Umbilical cord (tissue), 2 donors: ENCODE measurements around the genes TCTN3 and RRP12.

DNA sequence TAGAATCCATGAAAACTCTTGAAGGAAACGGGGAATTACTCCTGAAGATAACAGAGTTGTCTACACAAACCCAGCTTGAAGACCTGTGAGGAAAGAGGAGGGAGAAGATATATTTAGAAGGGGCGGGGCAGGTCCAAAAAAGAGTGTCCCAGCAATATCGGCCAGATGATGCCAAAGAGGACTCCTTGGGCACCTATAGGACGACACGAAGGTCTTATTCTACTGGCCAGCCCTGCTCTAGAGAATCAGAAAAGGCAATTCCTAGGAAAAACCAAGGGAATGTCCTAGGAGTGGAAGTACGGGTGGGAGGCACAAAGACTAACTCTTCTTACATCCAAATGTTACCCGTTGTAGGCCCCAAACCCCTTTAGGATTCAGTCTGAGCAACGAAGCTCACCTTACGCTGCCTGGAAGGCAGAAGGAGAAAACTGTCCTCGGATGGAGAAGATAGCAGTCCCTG is 741 bp downstream of the TCTN3 start:
- RAMPAGE, long total RNA: no peak

DNA sequence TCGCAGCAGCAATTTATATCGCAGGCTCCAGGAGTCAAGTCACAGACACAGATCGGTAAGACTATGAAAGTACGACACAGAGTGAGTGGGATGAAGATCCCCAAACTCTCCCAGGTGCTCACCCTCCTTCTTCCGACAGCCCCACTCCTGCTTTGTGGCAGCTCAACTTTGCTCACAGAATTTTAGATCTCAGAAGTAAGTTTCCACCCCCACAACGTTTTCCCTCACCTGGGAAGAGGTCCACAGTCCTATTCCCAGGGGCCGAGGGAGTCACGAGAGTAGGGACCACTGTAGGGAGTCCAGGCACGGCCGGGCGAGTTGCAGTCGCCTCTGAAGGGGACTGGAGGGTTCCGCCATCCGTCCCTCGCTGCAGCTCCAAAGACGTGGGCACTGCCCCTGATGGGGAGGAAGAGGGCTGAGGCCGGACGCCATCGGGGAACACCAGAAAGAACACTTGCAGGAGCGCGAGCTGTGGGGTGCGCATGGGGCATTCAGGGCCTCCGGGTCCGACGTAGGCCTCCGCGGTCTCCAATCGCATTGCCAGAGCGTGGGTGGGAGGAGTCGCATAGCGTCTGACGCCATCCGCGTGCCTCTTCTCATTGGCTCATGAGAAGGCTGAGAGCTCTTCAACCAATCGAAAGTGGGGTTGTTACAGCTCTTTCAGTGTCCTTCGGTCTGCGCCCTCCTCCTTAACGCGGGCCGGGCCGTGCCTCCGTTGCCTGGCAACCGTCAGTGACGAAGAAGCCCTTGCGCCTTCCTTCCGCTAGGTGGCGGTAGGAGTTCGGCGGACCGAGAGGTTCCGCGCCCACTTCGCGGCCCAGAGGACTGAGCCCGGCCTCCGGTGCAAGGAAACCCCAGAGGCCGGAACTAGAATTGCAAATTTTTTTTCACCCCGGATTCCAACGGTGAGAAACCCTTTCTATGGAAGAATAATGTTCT is at the start of gene TCTN3:
Gene TCTN3, minus strand, starts transcription at position 512 of the 939 bp plus-strand sequence.
- RAMPAGE, long total RNA: start-site peak on the minus strand centred at position 529 of the sequence, 42 bp wide, 38 and 42 reads in 2 replicates

DNA sequence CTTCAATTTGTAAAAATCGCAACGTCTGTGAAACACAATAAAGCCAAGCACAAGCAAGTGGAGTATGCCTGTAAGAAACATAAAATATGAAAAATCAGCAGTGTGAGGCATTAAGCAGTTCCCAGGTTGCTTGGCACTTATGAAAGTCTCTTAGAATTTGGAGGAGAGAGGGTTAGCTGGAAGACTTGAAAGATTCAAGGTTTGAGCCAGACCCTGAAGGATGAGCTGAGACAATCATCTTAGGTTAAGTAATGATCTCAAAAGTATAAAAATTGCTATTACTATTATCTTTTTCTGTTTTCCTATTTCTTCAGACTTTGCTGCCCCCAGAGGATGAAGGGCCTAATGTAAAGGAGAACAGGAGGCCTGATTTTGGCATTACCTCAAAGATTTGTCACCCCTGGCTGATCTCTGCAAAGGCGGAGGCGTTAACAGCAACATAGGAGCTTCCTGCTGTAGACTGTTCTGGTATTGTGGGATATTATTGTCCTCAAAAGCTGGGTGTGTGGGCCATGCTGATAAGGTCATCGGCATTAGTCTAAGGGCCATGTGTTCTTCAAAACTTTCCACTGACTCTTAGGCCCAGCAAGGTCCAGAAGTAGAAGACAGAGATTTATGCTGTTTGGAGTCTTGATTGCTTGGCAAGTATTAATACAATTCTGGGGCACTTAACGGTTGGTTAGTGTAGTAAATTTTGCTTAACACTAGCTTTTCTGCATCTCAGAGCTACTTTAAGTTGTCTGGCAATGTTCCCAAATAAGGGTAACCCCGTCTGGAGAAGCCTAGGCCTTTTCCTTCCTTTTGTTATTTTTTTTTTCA is 14.2 kb upstream of the ENTPD1 start:
- RAMPAGE, long total RNA: no peak

DNA sequence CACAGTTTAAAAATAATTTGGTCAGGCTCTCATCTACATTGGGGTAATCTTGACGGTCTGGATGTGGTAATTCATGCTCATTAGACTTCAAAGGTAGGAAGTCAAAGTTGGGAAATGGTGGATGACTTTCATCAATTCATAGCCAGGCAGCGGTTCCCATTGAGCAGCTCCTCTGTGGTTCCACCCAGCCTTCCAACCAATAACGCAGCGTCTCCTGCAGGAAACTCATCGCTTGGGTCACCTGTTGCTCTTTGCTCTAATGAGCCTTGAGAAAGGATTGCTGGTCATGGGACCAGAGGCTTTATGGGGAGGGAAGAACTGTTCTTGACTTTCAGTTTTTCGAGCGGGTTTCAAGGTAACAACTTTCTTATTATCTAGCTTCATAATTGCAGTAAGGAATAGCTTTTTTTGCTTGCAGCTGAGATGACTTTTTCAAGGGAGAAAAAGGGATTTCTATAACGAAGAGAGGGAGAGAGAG is 512 bp upstream of the ENTPD1 start:
- RAMPAGE, long total RNA: no peak

- RAMPAGE, long total RNA: no peak
These were observed 30.0 kb downstream of the ENTPD1 start for GRCh38 chr10:95785785-95786537.

DNA sequence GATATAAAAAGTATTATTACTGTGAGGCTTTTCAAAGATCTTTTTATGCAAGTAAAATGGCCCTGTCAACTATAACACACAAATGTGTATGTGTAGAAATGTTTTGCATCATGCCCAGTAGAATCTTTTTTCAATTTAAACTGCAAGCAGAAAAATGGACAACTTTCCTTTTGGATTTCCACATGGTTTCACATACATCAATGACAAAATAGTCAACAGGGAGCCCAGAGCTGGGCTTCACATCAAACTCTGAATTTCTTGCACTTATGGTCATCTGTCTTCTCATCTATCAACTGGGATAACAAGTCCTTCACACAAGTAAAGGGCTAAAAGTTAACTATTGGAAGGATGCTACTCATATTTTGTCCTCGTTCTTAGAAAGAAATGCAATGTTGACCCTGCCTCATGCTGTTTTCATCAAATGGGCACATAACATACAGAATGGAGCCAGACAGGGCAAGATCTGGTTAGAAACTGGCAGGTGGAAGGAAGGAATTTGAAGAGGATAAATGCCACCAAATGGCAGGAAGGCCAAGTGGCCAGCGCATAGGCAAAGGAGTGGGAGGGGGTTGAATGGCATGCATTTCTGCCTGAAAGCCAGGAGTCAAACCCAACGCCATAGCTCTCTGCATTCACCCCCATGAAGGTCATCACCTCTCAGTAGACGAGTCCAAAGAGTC is 1.3 kb upstream of the TLL2 start:
- RAMPAGE, long total RNA: no peak

DNA sequence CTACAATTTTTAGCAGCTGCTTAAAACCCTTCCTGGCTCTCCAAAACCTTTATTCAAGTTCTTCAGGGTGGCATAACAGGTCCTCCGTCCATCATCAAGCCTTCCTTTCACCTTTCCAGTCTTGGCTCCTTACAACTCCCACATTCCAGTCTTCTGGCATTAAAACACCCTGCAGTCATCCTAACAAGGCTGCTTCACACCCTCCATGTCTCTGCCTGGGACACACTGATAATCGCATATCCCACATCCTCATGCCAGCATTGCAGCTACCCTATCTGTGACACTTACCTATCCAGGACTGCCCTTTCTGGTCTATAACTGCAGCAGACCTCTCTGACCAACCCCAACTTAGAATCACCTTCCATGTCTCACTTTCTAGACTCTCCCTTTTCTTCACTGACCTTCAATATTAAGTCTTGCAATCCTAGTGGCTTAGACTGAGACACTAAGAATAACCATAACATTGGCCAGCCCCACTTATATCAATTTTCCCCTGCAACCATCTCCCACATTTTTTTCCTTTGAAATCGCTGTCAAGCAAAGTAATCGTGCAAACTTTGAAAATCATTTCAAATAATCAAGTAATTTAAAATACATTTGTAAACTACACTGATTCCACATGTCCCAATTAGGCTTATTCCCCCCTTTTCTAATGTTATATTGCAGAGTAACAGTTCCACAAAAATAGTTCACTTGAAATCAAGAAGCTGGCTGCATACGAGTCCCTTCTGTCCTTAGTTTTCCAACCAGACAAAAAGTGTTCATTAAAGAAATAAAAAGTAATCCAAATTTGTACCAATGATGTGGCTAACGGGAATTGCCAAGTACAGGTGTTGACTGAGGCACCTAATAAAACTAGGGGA is 2.8 kb upstream of the TLL2 start:
- RAMPAGE, long total RNA: no peak

DNA sequence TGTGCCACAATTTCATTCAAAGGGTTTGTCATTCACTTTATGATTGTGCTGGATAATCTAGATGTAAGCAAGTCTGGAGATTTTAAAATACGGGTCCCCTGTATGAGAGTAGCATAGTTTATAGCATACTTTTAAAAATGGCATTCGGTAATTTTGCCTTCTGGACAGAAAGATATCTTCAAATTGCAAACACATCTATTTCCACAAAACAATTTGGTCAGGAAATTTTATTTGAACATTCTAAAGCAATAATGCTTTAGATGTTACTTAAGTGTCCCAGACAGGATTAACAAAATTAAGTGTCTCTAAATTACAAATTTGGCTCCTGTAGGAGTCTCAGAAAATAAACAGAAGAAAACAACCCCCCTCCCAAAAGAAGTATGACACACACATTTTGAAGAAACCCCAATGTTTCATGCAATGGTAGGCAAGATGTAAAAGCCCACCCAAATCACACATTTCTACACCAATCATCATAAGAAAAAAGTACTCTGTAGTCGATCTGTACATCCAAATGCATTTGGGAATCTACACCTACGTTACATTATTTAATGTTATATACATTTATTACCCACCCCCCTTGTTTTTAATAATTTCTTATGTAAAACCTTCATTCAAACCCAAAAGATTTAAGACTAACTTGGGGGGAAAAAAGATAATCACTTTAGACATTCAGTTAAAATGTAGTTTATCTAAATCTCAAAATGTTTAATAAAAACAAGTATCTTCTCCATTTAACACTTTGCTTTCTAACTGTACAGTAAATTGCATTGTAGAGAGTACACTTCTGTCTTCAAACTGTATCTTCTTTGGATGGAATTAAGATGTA is 7.3 kb upstream of the TLL2 start:
- RAMPAGE, long total RNA: no peak

DNA sequence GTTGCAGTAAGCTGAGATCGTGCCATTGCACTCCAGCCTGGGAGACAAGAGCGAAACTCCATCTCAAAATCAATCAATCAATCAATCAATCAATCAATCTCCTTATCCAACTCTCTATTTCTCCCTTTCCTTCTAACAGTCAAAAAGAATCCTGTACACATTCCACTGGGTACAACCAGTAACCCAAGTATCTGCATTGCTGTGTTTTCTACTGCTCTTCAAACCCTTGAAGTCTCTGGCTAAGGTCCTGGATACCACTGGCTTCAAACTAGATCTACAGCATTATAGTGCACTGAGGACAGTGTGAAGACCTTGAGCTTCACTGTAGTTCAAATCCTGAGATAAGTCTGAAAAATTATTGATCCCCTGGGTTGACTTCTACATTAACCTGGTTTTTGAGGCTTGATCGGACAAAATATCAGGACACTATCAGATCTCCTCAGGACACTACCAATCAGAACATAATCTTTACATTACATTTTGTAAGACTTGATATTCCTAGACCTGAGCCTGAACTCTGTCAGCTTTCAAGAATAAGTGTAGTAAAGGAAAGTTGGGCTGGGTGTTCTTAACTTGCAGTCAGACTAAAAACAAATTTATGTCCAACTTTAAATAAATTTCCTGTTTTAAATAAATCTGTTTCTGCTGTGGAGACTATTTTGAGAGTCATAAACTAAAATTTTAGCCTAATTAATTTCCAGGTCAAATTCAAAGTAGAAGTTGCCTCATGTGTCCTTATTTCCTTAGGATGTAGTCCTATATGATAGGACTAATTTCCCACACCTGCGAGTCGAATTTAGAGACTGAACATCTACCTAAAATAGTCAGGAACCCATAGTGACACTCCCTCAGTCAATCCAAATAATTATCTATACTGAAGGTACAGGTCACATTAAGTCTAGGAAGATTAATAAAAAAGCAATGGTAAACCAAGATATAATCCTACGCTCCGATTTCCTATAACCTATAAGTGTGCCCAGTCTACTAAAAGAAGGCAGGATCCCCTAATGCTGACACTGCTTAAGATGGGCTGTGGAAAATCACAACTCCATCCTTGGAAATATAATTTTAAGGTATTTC is 32.4 kb upstream of the TLL2 start:
- RAMPAGE, long total RNA: no peak

DNA sequence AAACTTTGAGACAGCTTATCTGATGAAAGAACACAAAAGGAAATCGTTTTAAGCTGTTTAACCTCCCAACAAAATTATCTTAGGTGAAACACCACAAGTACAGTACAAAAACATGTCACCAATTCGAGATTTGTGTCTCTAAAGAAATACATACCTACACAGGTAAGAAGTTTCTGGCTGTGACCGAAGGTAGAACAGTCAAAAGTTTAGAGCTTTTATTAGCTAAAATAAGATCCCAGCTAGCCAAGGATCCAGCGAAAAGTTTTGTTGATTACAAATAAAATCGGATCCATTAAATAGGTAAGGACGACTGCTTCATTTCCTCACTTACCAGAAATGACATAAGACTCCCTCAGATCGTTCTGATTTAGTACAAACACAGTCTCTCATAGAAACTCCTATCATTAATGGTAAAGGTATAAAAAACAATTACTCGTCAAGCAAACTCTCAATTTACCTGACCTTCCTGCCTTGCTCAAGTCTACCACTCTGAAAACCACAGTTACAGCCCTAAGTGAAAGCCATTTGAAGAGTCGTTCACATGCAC is 1.4 kb downstream of the TM9SF3 start:
- RAMPAGE, long total RNA: no peak

DNA sequence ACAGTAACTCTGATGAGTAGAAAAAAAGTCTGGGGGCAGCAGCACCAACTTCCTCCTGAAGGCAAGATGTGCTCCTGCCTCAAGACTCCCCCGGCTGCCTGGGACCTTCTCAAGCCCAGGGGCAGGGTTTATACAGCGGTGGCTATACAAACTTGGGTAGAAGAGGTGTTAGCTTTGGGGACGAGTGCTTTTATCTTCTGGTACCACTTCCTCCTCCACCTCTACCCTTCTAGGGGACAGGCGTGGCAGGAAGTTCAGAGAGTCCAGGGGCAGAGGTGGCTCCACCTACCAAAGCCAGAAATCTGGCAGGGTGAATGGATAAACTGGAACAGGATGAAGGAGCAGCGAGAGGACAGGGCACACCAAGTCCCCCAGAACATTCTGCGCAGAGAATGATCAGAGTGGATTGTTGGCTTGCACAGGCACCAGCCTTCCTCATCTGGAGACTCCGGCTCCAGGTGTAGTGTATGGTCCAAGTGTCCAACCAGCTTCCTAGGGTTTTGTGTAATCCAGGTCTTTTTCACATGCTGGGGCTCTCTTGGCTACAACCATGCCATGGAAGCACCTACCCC is 24.0 kb upstream of the TM9SF3 start:
- RAMPAGE, long total RNA: no peak

DNA sequence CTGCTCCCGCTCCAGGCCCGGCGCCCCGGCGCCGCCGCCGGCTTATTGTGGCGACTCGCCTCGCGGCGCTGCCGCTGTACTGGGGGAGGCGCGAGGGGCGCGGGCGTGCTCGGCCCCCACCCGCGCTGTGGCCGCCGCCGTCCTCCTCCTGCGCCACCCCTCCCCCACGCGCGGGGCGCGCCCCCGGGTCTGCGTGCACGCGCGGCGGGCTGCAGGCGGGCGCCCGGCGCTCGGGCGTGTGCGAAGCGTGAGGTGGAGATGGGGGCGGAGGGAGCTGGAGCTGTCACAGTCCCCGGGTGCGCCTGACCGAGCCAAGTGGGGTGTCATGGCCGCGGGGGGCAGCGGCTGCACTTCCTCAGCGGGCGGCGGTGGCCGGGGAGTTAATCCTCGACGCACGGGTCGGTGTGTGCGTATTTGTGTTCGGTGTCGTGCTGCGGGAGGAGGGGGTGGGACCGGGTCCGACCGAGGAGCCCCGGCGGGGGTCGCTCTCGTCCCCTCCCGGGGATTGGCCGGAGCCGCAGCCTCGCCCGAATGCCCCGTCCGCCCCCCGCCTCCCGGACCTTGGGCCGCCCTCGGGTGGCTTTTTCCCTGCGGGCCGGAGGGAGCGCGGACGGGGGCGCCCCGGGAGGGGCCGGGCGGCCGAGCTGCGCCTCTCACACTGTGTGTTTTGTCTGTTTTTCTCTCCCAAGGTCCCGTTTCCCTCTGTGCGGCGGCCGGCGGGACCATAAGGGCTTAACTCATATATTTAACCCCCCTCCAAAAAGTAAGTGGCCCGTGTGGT is 809 bp downstream of the LCOR start:
- RAMPAGE, long total RNA: start-site peak on the plus strand centred at position 518 of the sequence, 601 bp wide, 6 and 13 reads in 2 replicates

DNA sequence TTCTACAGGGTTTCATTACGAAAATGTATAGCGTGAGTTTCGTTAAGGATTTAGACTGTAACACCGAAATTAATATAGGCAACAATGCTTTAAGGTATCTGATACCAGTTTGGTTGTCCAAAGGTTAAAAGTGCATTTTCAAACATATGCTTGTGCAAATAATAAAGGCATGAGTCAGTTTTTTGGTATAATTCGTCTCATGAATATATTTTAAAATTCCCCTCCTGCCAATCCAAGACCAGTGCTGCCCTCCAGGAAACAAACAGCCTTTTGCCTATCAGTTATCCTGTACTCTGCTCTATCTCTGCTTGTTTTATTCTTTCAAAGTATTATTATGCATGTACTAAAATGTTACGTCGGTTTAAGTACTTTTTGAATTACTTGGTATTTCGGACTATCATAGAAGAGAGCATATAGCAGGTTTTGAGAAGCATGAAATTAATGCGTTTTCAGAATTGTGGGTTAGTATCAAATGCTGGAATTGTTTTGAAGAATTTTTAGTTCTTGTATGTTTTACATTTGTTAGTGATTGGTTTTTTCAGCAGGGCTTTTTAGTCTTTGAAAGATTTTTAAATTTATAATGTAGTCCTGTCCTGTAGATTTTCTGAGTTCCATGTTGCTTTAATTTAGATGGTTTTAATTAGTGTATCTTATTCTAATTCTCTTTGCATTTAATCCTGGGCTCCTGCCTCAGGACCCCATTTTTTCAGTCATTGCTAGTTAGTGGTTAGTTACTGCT is 2.2 kb downstream of the LCOR start:
- RAMPAGE, long total RNA: no peak

DNA sequence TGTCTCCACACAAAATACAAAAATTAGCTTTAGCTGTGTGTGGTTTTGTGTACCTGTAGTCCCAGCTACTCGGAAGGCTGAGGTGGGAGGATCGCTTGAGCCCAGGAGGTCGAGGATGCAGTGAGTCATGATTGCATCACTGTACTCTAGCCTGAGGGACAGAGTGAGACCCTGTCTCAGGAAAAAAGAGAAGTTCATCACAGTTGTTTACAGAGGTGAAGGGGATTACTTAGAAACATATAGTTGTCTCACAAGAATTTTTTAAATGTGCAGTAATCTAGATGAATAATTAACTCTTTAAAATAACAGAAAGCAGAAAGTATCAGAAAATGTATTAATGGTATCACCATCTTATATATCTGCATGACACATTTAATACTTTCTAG is 8.9 kb downstream of the LCOR start:
- RAMPAGE, long total RNA: no peak

DNA sequence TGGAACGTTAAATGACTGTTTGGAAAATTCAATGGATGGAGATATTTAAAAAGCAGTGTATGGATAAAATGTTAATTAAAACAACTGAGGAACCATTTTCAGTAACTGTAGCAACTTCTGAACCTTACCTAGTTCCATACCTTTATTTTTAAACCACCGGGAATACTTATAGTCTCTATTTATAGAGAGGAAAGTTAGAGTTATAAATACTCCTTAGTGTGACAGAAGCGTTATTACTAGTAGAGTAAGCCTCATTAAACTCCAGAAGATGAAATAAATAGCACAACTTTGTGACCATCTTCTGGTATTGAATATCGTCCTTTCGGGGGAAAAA is 114.9 kb downstream of the LCOR start:
- RAMPAGE, long total RNA: no peak

- RAMPAGE, long total RNA: no peak
These were observed 973 bp downstream of the ARHGAP19 start for GRCh38 chr10:97291554-97291774.

GRCh38 chr10:97302163-97302951 is 9.9 kb upstream of the ARHGAP19 start:
- RAMPAGE, long total RNA: no peak

DNA sequence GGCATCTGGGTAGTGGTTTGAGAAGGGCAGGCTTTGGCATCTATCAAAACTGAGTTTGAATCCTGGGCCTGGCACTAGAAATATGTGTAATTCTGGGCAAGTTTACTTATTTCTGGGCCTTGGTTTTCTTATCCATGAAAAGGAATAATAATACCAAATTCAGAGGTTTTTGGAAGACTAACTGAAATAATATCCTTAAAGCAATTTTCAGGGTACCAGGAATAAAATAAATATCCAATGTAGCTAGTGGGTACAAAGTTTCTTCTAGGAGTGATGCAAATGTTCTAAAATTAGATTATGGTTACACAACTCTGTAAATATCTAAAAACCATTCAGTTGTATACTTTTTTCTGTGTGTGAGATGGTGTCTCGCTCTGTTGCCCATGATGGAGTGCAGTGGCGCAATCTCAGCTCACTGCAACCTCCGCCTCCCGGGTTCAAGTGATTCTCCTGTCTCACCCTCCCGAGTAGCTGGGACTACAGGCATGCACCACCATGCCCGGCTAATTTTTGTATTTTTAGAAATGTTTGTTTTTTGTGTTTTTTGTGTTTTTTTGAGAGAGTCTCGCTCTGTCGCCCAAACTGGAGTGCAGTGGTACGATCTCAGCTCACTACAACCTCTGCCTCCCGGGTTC is 10.7 kb upstream of the FRAT1 start:
- RAMPAGE, long total RNA: no peak

DNA sequence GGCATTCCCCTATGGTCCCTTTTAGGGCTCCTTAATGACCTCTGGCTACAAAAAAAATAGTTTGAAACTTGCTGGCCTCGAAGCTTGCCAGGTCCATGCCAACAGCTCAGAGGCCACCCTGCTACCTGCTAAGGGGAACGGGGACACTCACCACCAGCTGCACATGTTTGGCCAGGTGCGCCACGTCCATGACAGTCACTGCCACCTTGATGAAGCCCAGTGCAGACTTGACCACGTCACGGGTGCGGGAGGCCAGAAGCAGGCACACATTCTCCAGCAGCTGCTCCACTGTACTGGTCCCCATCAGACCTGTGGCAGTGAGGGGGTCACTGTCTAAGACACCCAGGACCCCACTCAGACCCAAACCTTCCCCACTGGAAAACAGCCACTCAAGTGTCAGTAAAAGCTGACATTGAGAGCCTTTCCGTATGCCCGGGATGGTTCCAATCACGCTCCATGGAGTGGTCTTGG is 31.8 kb downstream of the RRP12 start:
- RAMPAGE, long total RNA: no peak

DNA sequence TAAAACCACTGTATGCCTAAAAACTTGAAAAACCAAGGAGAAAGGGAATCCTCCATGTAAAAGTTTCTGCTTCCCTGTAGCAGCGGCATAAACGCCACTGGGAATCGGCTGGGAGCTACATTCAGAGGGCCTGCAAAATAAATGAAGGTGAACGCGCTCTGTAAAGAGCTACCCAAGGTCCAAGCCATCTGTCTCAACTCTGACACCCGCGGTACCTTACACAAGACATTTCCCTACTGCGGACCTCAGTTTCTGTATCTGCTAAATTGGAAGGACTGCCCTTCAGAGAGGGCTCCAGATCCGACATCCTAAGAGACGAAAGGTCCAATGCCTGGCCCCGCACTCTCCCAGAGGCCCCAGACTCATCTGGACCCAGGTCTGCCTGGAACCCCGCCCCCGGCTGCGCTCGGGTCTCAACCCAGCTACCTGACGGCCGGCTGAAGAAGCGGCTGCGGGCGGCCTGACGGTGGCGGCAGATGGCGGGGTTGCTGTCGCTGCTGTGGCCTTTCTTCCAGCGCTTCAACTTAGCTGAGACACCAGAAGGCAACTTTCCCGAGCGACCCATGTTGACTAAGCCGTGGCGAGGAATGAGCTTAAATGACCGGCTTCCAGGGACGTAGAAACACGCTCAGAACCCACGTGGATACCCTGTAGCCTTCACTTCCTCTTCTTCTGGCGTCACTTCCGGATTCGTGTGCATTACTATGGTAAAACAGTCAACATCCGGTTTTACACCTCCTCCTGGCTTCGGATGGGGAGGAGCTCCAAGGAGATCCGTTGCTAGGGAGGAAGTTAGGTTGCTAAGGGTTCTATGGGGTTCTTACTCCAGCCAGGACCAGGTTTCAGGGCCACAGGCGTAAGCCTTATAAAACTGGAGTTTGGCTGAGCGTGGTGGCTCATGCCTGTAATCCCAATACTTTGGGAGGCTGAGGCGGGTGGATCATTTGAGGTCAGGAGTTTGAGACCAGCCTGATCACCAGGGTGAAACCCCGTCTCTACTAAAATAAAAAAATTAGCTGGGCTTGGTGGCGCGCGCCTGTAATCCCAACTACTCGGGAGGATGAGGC is at the start of gene RRP12:
Gene RRP12, minus strand, starts transcription at position 674 of the 1,067 bp plus-strand sequence.
- RAMPAGE, long total RNA: start-site peak on the minus strand centred at position 863 of the sequence, 507 bp wide, 13 and 13 reads in 2 replicates